Right ventricle myocardium (tissue), 1 donor: ENCODE measurements around a stretch of chr2.

GRCh38 chr2:105515721-105516220 is 116.9 kb upstream of the FHL2 start:
- PRO-cap, 2 experiments, result no peak in any of the 2 experiments

GRCh38 chr2:105556950-105557896 is 158.4 kb upstream of the FHL2 start:
- PRO-cap, 2 experiments, result no peak in any of the 2 experiments

DNA sequence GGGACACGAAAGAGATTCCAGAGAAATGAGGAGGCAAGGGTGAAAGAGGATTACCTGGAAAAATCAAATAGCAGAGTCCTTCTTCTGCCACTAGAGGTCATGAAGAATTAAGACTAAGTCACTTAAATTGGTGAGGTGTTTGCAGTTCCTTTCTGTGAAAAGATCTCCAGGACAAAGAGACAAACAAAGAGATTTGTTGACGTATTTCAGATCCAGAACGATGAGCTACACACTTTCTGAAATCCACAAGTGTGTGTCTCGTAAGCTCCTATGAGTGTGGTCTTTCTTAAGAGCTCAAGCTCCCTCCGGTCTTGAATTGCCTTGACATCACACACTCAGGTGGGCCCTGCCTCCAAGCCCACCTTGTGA is 168.3 kb upstream of the NCK2 start:
- PRO-cap, 2 experiments, result no peak in any of the 2 experiments

DNA sequence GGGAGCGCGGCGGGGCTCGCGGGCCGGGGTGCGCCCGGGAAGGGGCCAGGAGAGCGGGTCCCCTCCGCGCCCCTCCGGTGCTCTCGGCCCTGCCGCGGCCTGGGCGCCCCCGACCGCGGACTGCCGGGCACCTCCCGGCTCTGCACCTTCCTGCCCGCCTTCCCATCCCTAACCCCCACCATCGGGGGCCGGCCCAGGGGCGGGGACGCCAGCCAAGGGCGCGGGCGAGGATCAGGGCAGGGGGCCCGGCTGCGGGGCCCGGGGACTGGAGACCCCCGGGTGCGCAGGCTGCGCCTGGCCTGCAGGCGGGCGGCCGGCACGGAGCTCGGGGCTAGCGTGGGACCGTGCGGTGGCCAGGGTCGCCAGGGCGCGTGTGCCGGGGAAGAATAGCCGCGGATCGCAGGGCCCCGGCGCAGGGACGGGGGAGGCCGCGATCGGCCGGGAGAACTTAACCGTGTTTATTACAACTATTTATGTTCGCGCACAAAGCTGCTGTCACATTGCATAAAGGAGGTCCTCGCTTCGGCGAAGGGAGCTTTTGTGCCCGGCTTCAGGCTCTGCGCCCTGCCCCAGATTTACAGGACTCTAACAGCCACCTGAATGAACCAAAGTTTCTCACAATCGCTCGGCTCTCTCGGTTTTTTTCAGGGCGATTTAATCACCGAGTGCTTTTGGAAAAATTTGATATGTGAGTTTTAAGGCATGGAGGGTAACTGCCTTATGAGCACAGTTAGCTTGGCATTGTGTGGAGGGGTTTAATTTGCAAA is 671 bp downstream of the NCK2 start:
- PRO-cap, 2 experiments, result peak in 2 of 2 experiments; most common plus-strand start position 211 of the sequence (in 1); most common minus-strand start position 142 of the sequence (in 2)

DNA sequence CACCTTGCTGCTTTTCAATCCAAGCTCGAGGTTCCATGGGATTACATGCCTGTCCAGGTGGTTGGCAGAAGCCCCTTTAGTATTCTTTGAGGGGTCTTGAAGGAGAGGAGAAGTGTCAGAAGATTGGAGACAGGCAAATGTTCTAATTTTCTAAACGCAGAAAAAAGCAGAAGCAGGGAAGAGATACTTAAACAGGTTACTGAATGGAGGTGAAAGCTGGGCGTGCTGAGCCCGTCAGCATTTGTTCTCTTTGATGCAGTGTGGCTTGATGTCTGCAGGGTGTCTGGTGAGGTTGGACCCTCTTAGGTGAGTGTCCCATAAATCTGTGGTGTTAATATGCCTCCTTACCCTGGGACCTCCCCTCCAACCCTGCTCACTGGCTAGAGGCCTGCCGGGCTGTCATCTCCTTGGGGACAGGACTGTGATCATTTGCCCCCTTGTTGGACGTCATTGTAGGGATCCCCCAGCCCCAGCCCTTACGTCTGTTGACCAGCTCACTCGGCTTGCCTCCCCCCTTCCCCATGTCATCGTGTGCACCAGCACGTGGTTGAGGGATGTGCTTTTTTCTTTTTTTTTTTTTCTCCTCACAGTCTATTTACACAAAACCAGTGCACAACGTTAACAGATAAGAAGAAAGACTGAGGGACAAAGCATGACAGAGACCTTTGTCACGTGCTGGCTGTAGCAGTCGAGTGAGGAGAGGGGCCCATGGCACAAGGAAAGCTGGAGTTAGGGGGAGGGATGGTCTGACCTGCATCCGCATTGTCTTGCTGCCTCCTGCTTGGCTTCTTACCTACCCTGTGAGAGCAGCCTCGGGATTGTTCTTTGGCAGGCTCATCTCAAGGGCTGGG is 56.4 kb downstream of the NCK2 start:
- PRO-cap, 2 experiments, result no peak in any of the 2 experiments

DNA sequence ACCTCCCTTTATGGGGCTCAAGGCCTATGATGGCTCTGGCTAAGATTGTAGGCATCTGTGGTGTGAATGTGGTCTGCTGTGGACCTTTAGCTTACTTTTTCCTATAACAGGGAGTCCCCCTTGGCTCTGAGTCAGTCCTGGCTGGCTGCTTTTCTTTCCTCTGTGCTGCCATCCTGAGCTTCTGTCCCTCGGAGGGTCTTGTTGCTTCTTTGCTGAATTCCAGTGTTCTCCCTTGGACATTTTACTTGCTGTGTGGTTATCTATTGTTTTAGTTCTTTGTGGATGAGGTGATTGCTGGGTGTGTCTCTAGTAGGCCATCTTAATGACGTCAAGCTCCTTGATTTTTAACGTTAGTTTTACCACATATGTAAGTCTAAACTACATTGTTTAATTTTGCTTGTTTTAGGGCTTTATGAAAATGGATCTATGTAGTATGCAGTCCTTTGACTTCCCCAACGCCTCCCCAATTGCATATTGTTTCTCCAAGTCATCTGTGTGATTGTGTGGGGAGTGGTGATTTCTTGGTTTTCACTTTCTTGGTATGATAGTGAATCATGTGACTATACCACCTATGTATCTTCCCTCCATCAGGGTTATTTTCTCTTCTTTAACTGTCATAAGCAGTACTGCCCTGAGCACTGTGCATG is 92.3 kb downstream of the NCK2 start:
- PRO-cap, 2 experiments, result no peak in any of the 2 experiments

- PRO-cap, 2 experiments, result no peak in any of the 2 experiments
Observed at GRCh38 chr2:105843894-105844556, 99.3 kb downstream of the NCK2 start.

- PRO-cap, 2 experiments, result no peak in any of the 2 experiments
Observed at GRCh38 chr2:105909184-105910006, 156.1 kb upstream of the ECRG4 start.

GRCh38 chr2:105934868-105935461 is 130.5 kb upstream of the ECRG4 start:
- PRO-cap, 2 experiments, result no peak in any of the 2 experiments

- PRO-cap, 2 experiments, result no peak in any of the 2 experiments
Observed at GRCh38 chr2:106113525-106113942, 48.0 kb downstream of the ECRG4 start.

DNA sequence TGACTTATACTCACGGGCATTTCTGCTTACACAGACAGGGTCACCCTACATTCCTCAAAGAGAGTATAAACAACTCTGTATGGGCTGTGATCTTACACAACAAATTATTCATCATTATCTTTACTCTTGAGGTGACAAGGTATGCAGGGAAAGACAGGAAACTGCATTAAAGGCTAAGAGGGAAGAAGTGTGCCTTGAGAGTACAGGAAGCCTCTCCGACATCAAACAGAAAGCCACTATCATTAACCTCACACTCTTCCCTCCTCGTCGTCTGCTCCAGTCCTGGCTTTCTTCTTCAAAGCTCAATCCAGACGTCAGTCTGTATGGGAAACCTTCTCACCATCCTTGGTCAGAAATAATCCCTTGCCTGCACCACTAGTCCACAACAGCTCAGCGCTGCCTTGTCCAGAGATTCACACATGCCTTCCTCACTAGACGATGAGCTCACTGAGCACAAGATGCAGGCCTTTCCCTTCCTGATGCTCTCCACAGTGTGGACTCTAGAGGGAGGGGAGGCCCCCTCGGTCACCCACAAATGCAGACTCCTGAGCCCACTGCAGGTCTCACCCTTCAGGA is 56.1 kb downstream of the UXS1 start:
- PRO-cap, 2 experiments, result no peak in any of the 2 experiments

DNA sequence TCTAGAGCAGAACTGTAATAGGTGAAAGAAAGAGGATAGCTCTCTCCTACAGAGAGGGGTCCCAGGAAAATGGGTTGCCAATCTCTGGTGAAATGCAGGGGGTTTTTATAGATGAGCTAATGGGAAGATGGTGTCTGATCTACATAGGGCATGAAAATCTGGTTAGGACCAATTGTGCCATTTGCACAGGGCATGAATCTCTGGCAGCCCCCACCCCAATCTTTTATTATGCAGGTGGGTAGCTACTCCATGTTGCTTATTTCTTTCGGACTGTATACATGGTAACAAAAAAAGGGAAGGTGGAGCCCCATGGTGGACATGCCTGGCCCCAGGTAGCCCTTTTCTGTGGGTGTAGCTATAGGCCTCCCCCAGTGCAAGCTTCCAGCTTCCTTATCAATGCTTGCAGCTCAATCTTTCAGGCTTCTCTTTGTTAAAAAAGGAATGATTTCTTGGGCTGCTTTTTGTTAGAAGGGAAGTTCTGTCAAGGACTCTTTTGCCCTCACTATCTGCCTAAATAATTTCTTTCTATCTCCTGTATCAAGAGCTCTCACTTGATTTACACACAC is 14.3 kb upstream of the UXS1 start:
- PRO-cap, 2 experiments, result no peak in any of the 2 experiments

DNA sequence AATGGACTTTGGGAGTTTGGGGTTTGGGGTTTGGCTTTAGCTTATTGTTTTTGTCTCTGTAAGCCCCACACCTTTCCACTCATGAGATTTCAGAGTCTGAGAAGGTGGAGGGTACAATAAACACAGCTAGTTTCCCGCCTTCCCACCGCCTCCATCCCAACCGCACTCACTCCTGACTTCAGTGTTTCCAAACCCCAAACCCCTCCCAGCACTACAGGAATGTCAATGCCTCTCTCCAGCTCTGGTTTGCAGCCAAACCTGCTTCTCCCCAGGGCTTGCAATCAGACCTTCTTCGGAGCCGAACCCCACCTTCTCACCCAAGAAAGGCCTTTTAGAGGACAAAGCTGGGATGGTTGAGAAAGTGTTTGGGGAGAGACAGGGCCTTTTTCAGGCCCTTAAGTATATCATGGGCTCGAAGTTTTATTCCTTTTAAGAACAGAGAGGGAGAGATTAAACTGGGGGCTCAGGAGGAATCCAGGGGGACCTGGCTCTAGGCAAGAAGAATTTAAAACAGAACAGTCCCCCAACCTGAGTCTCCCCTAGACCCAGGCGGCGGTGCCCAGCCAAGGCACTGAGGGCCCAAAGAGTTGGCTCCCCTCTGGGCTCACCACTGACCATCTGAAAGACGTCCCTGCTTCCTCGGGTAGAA is 5.8 kb downstream of the CD8B2 start:
- PRO-cap, 2 experiments, result no peak in any of the 2 experiments

GRCh38 chr2:106559964-106560482 is 72.9 kb downstream of the CD8B2 start:
- PRO-cap, 2 experiments, result no peak in any of the 2 experiments

DNA sequence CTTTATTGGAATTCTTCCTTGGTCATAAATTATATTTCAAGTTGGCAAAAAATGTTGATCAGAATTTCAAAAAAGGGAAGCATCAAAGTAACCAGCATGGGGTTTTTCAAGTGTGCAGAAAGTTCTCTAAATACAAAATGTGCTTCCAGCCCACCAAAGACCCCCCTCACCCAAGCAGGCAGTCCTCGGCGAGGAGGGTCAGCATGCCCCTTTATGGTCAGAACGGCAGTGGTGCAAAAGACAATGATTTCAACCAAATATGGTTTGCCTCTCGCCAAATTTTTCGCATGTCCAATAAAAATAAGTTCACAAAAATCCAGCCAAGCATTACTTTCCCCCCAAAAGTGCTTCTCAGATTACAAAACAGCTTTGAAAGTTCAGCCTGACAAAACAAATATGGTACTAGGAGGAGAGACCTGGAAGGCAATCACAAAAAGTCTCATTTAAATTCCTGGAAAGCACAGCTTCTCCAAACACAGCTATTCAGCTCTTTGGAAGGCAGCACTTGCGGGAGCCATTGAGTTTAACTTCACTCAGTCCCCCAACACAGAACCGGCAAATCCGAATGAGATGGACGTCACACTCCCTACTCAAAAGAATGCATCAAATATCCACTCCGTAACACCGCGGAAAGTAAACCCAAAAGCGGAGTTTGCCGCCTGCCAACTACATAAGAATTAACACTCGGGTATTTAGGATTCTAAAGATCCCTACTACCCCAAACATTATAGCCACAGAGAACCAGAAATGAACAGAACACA is 782 bp downstream of the ST6GAL2 start:
- PRO-cap, 2 experiments, result no peak in any of the 2 experiments

- PRO-cap, 2 experiments, result no peak in any of the 2 experiments
Observed at GRCh38 chr2:107137919-107138118, 251.9 kb upstream of the ST6GAL2 start.

- PRO-cap, 2 experiments, result no peak in any of the 2 experiments
Observed at GRCh38 chr2:107746820-107747111, 79.9 kb upstream of the RGPD4 start.

DNA sequence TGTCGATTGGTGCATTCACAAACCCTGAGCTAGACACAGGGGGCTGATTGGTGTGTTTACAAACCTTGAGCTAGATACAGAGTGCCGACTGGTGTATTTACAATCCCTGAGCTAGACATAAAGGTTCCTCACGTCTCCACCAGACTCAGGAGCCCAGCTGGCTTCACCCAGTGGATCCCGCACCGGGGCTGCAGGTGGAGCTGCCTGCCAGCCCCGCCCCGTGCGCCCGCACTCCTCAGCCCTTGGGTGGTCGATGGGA is 79.7 kb upstream of the RGPD4 start:
- PRO-cap, 2 experiments, result no peak in any of the 2 experiments

DNA sequence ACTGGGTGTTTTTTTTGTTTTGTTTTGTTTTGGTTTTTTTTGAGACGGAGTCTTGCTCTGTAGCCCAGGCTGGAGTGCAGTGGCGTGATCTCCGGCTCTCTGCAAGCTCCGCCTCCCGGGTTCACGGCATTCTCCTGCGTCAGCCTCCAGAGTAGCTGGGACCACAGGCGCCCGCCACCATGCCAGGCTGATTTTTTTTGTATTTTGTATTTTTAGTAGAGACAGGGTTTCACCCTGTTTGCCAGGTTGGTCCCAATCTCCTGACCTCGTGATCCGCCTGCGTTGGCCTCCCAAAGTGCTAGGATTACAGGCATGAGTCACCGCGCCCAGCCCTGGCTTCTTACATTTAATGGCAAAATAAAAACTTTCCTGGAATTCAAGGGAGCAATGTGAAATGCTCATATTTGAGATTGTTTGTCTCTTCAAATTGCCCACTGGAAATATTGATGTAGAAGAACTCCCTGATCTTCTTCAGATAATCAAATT is 78.5 kb upstream of the RGPD4 start:
- PRO-cap, 2 experiments, result no peak in any of the 2 experiments

GRCh38 chr2:108471306-108472265 is 22.6 kb downstream of the GCC2 start:
- PRO-cap, 2 experiments, result no peak in any of the 2 experiments